Neural cell (in vitro differentiated cells): ENCODE results near the genes RTN3, FLRT1, PLCB3 and ESRRA.

GRCh38 chr11:63631348-63631736 is 17.1 kb upstream of the PLAAT3 start:
- RAMPAGE, long total RNA: no peak

DNA sequence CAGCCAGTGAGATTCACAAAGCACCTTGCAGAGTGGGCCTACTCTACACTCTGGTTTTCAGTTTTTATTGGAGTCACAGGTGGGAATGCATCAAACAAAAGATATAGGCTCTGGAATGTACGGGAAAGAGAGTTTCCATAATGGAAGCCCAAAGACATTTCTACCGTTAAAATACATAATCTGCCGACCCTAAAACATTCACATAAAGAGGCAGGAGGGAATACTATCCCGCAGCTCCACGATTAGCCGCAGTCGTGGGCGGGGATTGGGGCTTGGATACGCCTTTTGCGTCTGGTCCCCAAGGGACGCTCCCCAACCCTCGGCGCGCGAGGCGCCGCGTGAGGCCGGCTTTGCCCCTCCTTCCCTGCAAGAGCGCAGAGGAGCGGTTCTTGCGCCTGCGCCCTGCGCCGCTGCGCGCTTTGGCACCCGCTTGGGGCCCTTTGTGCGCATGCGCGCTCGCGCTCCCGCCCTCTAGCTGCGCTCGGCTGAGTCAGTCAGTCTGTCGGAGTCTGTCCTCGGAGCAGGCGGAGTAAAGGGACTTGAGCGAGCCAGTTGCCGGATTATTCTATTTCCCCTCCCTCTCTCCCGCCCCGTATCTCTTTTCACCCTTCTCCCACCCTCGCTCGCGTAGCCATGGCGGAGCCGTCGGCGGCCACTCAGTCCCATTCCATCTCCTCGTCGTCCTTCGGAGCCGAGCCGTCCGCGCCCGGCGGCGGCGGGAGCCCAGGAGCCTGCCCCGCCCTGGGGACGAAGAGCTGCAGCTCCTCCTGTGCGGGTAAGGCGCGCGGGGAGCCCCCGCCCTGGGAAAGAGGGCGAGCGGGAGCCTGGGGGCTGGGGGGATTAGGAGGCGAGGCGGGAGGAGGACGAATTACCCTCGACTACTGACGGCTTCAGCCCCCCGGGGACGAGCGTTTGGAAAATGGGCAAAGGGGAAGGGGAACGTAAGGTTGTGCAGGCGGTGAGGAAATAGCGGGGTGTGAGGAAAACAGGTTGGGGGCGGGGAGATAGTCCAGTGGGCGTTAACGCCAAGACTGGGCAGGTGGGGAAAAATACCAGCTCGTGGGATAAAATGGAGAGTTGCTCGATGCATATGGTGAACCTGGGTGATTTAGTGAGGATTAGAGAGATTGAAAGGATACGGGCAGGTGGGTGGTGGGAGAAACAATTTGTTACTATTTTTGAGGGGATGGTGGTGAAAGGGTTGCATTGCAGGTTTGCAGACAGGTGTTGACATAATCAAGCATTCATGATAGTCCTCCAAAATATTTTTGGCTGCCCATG is at the start of gene RTN3:
Gene RTN3, plus strand, starts transcription at position 497 of the 1,281 bp plus-strand sequence.
- RAMPAGE, long total RNA: start-site peak on the plus strand centred at position 737 of the sequence, 558 bp wide, 4,200 and 6,230 reads in 2 replicates

DNA sequence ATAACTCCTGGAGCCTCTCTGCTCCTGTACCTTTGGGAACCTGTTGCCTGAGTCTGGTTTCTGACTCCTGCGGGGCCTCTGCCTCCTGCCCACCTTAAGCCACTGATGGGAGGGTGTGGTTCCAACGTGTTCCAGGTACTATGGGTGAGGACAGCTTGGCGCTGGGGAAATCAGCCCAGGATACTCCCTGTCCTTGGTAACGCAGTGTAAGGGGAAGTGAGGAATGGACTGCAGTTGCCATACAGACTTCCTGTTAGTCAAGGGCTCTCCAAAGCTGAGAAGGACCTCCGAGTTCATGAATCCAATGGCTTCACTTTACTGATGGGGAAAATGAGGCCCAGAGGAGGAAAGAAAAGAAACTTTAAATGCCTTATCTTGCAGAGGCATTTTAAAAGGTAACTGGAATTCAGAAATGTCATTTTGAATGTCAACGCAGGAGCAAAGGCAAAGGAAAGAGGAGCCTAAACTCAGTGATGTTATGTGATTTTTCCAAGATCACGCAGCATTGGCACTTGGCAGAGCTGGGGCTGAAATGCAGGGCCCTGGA is 1.1 kb upstream of the MARK2 start:
- RAMPAGE, long total RNA: no peak

- RAMPAGE, long total RNA: no peak
Measured at GRCh38 chr11:63872022-63872874, 33.3 kb downstream of the MARK2 start.

- RAMPAGE, long total RNA: no peak
Measured at GRCh38 chr11:63882750-63883220, 34.2 kb downstream of the RCOR2 start.

DNA sequence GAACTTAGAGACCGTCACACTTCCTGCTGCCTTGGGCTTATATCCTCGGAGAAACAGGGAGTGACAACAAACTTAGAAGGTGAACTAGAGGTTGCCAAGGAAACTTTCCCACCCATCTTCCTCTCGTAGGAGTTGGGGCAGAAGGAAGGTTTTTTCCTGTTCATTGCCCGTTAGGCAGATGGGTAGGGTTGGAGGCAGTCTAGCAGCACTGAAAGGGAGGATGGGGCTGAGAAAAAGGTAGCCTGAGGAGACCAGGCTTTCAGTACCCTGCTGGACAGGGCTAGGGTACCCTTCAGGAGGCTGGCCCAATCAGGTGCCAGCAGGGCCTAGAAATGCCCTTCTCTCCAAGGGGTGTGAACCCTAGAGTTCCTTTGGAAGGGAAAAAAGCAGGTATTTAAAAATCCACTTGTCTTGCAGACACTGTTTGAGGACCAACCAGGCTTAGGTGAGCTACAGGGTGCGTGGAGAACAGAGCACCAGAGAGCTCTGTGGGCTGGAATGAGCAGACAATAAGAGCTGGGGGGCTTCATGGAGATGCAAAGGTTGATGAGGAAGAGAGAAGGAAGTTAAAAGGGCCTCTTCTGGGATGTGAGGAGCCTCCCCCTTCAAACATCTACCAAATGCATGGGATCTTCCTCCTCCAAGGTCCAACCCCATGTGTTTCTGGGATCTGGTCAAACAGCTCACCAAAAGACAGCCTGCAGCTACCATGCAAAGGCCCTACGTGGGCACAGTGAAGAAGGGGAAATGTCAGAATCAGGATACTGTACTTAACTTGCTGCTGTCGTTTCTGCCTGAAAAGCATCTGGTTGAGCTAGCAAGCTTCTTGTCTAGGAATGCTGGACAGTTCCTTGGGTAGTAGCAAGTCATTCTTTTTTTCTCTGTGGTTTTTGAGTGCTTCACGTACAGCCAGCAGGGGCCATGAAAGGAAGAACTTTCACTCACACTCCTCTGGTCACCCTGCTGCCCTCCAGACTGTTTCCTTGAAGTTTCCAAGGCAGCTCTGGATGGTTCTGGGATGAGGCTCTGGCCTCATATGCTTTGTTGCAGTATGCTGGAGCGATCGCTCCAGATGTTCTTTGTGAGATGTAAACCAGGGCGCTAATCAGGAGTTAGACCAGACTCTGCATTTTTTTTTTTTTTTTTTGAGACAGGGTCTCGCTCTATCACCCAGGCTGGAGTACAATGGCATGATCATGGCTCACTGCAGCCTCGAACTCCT is 25.0 kb downstream of the RCOR2 start:
- RAMPAGE, long total RNA: no peak

DNA sequence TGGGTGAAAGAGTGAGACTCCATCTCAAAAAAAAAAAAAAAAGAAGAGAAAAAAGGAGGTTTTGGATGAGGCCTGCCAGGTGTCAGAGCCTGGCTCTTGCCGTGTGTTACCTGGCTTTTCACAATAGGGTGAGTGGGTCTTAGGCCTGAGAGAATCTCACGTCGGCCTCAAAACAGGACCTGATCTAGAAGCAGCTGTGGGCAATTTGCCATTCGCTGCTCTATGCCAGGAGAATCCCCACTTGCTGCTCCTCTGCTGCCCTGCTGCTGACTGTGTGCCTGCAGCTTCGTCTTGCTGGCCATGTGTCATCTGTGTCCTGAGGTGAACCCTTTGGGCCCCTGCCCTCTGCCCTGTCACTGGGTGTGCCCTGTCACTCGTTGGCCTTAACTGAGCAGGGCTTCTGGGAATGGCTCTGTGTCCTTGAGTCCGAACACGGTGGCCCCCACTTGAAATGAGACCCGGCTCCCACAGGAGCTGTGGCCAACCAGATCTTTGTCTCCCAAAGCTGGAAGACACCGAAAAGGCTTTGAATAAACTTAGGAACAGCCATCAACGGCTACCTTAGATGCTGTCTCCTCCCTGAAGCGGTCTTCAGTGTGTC is 6.2 kb downstream of the NAA40 start:
- RAMPAGE, long total RNA: no peak

DNA sequence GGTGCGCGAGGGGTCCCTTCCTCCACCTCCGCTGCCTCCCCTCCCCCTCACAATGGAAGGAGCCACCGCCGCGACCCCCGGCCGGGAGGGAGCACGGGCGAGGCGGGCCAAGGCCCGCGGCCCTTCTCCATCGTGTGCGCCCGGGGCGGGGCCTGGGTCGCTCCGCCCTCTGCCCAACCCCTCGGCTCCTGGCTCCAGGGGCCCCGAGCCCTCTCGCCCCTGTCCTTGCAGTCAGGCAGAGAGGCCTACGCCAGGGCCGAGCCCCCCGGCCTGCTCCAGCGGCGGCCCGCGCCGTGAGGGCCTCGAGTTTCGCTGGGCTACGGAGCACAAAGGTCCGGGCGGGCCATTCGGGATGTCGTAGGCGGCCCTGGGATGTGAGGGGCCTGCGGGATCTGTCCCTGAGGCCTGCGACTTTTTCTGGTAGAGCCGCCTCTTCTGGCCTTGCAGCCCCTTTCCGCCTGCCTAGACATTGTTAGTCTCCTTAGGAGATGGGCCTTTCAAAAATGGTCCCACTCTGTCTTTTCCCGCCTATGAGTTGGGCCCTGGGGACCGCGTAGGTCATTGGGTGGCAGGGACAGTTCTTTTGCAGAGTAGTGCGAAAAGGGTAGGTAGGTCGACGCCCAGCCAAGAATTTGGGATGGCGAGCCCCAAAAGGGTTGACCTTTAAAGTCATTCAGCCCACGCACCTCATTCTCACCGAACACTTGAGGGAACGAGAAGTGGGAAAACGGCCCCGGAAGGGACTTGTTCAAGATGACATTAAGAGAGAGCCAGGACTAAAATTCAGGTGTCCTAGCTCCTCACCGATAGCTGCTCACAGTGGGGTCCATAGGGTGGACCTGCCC is 603 bp downstream of the OTUB1 start:
- RAMPAGE, long total RNA: no peak

- RAMPAGE, long total RNA: no peak
Measured at GRCh38 chr11:64035439-64036163, at the start of gene FLRT1. Gene FLRT1, plus strand, starts transcription at chr11:64035931.

DNA sequence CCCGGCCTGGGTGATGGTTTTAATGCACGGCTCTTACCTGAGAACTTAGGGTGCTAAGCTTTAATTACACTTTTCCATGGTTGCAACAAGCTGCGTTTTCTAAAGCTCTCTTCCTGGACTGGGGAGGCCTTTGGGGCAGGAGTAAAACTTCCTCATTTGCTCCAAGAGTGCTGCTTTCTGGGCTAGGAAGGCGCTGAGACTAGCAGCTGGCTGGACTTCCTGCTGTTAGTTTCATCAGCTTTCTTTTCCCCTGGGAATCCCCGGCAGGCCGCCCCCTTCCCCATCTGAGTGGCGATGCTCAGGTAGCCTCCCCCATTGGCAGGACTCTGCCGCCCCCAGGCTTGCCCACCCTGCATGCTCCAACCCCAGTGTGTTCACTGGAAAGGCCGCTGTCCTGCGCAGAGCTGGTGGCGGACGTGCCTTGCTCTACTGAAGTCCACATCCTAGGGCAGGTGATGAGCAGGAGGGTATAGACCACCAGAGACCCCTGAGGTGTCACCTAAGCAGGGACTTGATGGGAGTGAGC is 922 bp upstream of the FERMT3 start:
- RAMPAGE, long total RNA: no peak

DNA sequence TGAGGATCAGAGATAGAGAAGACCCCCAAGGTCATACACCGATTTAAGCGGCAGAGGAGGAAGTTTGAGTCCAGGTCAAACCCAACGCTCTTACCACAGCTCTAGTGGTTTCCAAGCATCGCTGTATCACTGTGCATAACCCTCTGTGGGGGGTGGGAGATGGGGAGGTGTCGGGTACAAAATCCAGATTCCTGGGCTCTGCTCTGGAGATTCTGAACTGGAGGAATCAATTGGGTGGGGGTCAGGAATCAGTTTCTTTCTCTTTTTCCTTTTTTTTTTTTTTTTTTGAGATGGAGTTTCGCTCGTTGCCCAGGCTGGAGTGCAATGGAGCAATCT is 694 bp downstream of the DNAJC4 start:
- RAMPAGE, long total RNA: no peak

DNA sequence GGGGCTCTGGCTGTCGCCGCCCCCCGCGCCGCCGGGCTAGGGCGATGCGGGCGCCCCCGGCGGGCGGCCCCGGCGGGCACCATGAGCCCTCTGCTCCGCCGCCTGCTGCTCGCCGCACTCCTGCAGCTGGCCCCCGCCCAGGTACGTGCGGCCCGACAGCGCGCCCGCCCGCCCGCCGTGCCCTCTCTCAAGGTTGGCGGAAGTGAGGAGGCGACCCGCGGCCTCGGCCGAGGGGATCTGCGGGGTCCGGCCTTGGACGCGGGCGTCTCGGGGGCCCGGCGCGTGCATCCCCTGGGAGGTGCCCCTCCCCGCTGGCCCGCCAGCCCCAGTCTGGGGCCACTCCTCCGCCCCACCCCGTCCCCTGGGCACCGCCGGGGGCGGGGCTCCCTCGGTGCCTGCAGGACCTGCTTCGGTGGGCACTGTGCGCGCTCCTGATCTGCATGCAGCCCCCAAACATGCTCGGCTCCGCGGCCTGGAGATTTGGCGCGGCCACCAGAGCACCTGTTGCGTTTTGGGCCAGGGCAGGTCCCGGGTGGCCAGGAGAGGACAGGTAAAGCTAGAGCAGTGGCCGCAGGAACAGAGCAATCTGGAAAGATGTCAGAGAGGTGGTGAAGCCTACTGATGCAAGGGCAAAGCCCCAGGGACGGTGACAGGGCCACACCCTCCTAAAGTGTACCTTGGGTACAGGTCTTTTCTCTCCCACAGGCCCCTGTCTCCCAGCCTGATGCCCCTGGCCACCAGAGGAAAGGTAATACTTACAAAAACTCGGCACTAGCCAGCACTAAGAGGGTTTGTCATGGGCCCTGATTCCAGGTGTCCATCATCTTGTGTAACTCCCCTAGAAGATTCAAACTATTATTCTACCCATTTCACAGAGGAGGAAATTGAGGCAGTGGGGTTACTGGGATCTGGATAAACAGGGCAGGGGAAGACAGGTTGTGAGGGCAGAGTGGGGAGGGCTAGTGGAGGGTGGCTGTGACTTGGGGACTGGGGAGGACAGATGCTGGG is 673 bp downstream of the VEGFB start:
- RAMPAGE, long total RNA: no peak

DNA sequence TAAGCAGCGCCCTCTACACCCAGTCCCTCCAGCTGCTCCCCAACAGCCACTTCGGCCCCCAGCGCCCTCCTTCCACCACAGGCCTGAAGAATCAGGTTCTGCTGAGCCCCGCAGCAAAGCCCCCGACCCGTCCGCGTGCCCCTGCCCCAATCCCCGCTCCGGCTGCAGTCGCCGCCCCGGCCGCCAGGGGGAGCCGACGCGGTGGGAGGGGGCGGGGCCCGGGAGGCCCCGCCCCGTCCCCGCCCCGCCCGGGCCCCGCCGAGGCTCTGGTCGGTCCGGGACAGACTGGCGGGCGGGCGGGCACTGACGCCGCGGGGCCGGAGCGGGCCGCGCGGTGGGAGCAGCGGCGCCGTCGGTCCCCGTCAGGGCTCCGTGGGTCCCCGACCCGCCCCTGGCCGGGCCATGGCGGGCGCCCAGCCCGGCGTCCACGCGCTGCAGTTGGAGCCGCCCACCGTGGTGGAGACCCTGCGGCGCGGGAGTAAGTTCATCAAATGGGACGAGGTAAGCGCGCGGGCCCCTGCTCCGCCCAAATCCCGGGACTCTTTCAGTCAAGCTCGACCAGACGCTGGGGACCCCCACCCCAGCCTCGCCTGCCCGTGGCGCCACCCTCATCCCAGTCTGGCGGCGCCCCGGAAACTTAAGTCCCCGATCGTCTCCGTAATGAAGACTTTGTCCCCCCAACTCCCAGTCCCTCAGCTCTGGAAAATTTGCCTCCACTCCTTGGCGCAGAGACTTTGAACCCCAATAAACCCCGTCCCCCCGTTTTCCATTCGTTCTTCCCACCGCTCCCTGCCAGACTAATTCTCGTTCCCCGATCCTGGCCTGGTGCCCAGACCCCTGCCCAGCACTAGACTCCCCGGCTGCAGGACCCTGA is at the start of gene PLCB3:
Gene PLCB3, plus strand, starts transcription at position 283 of the 874 bp plus-strand sequence.
- RAMPAGE, long total RNA: no peak

GRCh38 chr11:64282914-64283113 is 1.7 kb downstream of the BAD start:
- RAMPAGE, long total RNA: no peak

GRCh38 chr11:64305477-64305632 is at the start of gene ESRRA:
Gene ESRRA, plus strand, starts transcription at chr11:64305524.
- RAMPAGE, long total RNA: no peak

- RAMPAGE, long total RNA: no peak
Measured at GRCh38 chr11:64315560-64316408, 1.6 kb downstream of the TRMT112 start.

DNA sequence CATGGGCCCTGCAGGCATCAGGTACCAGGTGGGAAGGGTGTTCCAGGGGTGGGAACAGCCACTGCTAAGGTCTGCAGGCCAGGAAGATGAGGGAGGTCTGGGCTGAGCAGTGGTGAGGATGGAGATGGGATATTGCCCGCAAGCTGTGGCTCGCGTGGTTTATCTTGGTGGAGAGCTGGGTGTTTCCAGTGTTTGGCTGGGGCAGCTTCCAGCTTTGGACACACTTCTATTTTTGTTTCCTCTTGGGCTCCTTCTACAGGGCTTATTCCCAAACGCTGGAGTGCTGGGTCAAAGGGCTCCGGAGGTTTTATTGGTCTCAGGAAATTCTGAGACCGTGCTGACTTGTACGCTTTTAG is 10.7 kb upstream of the CCDC88B start:
- RAMPAGE, long total RNA: no peak

DNA sequence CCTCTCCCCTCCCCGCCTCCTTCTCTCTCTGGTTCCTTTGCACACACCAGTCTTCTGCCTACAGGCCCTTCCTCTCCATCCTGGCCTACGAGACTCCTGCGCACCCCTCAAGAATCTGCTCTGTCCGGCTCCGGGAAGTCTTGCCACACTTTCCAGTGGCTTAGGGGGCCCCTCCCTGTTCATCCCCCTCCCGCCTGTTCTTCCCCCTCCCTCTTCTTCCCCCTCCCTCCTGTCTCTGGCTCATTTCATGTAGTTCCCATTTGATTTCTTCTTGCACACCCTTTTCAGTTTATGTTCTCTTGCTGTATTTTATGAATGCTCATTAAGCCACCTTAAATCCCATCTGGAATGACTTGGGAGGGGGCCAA is 50.8 kb downstream of the RPS6KA4 start:
- RAMPAGE, long total RNA: no peak

DNA sequence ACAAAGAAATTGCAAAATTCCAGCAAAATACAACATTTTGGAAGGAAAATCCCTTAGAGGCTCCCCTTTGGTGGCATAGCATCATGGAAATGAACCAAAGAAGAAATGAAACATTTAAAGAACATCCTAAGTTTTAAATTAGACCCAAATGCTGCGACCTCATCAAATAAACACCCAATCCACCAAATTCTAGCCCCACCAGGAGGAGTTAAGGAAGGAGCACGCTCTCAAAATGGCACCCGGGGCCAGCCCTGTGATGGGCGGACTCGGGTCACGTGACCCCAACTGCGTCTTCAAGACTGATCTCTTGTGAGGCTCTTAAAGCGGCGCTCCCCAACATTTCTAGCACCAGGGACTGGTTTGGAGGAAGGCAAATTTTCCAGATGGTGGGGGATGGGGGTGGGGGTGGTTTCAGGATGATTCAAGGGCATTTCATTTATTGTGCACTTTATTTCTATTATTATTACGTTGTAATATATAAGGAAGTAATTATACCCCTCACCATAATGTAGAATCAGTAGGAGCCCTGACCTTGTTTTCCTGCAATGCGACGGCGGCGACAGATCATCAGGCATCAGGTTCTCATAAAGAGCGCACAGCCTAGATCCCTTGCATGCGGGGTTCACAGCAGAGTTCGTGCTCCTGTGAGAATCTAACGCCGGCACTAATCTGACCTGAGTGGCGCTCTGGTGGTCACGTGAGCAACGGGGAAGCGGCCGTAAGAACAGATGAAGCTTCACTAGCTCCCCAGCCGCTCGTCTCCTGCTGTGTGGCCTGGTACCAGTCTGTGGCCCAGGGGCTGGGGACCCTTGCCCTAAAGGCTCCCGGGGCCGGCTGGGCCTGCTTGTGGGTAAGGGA is 55.4 kb upstream of the SLC22A11 start:
- RAMPAGE, long total RNA: no peak

DNA sequence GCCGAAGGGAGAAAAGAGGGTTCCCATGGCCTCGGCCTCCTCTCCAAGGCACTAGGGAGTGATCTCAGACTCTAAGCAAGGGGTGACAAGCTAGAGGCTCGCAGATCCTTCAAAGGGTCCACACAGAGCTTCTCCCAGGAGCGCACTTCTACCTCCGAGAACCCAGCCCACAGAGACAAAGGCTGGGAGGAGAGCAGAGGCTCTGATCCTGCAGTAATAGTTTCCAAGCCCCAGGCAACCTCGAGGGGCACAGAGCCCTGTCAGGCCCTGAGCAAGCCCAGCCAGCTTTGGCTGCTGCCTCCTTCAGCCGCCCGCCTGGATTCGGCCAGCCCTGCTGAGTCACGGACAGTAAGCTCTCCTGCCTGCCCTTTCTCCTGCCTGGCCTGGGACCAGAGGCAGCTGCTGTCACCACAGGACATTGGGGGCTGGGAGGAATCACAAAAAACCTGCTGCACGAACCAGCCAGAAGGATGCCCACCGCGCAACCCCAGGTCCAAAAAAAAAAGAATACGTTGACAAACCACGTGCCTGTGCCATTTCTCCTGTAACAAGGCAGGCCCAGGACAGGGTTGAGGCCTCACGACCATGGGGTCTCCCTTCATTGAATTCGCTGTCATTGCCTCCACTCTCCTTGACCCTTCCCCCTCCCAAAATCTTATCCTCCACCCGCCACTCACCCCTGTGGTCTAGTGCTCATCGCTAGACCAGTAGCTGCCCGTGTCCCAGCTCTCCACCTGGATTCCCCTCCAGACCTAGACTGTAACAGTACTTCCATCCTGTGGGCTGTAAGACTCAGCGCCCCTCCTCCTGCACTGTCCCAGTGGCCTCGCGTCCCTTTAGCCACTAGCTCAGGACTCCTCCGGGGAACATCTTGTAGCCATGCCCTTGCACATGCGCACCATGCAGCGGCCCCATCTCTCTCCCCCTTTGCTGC is 7.6 kb upstream of the SLC22A12 start:
- RAMPAGE, long total RNA: no peak